Subcutaneous adipose tissue (tissue), 3 donors: Measurements from ENCODE around the genes SCNM1, TMOD4 and PI4KB.

DNA sequence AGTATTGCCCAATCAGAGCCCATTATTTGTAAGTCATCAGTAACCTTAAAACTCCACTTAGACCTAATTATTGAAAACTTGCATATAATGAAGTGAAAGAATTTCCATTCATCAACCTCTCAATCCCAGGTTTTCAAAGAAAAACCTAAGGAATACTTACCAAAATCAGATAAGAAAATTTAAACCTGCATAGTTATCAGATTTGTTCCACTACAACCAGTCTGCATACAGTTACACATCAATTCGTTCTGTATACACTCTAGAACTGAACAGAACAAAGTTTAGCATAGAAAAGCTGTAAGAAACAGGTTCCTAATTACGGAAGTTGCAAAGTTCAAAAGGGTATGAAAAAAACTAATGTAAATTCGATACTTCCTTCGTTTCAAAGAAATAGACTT, 3.1 kb downstream of the MCL1 start:
- PRO-cap, result no peak
- RAMPAGE, long total RNA, 3 experiments, result no peak in any of the 3 experiments

DNA sequence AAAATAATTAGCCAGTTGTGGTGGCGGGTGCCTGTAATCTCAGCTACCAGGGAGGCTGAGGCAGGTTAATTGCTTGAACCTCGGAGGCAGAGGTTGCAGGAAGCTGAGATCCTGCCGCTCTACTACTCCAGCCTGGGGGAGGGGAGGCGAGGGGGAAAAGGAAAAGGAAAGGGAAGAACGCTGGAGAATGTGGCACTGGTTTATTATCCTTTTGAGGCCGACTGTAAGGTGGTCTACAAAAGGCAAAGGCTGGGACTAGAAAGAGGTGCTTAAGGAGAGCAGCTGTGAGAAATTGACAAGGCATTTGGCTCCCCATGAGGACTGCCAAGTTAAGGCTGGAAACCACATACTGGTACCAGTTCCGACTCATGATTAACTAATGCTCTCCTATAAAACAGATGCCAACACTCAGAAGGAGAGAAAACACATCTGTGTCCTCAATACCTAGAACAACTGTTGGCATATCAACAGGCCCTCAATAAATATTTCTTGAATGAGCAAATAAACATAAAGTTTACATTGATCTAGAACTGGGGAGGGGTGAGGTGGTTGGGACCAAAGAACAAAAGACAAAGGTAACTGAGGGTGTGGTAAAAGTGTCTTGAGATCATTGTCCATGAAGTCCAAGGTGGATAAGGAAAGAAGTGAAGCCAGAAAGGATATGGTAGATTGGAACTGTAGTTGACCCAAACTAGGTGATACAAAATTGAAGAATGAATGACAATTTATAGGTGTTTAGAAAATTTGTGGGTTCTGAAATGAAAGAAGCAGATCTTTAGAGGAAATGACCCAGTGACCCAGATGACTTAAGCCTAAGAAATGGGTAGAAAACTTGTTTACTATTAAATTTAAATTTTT, 16.7 kb upstream of the MCL1 start:
- PRO-cap, result no peak
- RAMPAGE, long total RNA, 3 experiments, result no peak in any of the 3 experiments

DNA sequence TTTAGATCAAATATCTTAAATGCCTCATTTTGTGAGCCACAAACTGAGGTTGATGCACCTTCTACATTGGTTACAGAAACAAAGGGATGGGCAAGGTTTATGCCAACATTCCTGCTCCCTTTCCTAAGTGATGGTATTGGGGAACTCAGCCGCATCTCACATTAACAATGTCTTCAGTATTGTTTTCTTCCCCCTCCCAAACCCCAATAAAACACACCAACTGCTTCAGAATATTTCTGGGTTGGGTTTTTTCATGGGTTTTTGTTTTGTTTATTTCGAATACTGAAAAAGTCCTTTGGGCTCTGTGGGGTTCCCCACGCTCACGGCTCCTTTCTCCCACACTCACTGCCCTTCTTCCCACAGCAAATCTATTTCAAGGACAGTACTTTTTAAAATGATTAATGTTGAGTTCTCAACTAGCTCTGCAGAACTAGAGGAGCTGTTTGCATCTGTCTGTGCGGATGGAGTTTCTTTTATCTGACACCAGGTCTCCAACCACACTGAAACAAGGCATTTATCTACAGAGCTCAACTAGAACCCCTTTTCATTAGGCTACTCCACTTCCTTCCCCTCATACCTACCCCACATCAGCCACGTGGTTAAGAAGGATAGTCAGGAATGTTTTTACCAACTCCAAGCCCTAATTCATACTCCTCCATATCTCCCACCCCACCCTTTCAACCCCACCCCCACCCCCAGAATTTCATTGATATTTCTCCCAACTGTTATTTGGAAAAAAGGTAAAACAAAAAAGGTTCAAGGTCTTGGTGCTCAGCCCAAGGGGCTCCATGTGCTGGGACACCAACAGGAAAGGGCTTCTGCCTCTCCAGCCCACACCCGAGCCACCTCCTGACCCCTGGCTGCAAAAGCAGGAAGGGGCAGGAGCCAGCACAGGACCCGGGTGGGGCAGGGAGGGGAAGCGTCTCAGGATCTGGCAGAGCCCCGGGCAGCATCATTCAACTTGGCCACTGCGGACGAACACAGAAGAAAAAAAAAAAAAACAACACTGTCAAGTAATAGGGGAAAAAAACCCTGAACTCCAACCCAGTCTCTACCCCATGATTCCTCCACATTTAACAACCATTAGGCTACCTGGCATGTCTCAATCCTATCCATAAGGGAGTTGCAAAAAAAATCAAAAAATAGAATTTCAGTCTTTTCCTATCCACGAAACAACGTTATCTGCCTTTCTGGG, 7.1 kb downstream of the ENSA start:
- PRO-cap, result bidirectional peak, plus-strand start at position 937 of the sequence, minus-strand start at position 820 of the sequence
- RAMPAGE, long total RNA, 3 experiments, result no peak in any of the 3 experiments

DNA sequence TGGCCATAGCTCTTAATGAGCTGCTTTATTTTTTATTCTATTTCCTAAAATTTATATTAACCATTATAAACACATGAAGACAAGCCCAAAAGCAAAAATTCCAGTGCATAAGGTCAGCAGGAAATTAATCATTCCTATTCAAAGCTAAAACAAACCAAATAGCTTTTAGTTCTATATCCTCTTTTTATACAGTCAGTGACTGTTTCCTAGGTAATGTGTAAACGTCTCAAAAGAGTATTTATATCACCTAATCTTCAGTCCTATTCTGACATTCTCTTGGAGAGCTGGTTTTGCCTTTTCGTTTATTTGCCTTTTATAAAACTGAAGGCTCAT, 4.2 kb downstream of the GOLPH3L start:
- PRO-cap, result no peak
- RAMPAGE, long total RNA, 3 experiments, result no peak in any of the 3 experiments

GRCh38 chr1:150973665-150974133, 936 bp downstream of the CERS2 start:
- PRO-cap, result unidirectional peak, plus-strand start at chr1:150973698
- RAMPAGE, long total RNA, 3 experiments, result no peak in any of the 3 experiments

DNA sequence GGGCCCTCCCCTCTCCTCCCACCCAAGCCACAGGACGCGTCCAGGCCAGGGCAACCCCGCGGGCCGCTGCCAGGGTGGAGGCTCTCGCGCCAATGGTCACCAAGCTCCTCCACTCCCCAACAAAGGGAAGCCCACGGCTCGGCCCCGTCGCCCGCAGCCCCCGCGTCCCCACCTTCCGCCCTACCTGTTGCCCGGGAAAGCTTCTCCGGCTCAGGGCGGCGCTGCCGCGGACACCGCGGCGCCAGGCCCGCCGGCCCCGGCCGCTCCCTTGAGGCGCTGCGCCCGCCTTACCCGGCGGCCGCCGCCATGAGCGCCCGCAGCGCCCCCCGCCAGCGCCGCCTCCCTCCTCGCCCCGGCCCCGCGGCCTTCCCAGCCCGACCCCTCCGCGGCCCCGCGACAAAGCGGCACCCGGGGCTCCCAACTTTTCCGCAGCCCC, 483 bp downstream of the CERS2 start:
- PRO-cap, result unidirectional peak, minus-strand start at position 318 of the sequence
- RAMPAGE, long total RNA, 3 experiments, result no peak in any of the 3 experiments

- PRO-cap, result no peak
- RAMPAGE, long total RNA, 3 experiments, result no peak in any of the 3 experiments
These were observed 4.8 kb downstream of the PRUNE1 start for GRCh38 chr1:151012915-151013516.

GRCh38 chr1:151052334-151053273, 5.1 kb downstream of the C1orf56 start:
- PRO-cap, result no peak
- RAMPAGE, long total RNA, 3 experiments, result no peak in any of the 3 experiments

- PRO-cap, result bidirectional peak, plus-strand start at chr1:151166034, minus-strand start at chr1:151165894
- RAMPAGE, long total RNA, 3 experiments, result start-site peak on the plus strand in 3 of 3 experiments, at chr1:151166030-151166164 at its widest, 245 to 376 reads per replicate; start-site peak on the minus strand in 3 of 3 experiments, at chr1:151165853-151165902 at its widest, 28 to 76 reads per replicate
These were observed at the start of gene SCNM1 for GRCh38 chr1:151165769-151166361. Gene SCNM1, plus strand, starts transcription at chr1:151166144.

DNA sequence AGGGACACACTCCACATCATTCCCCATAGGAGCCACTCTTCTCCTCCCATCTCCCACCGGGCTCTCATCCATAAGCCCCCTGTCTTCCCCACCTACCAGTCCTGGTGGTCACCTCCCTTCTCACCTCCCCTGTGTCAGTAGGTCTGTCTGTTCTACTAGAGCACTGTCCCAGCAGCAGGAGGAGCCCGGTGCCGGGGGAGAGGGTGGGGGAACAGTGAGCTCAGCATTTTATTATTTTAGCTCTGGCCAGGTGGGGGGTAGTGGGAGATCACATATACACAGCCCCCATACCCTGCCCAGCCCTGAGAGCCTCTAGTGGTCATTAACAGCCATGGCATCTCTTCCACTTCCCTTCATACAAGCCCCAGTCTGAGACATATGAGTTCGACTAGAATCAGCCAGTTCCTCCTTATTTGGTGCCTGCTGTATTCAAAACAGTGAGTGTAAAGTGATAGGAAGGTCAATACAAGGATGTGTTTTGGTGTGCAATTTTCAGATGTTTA, at the start of gene TMOD4:
TMOD4 (minus strand) TSS at position 154 of the 503 bp plus-strand sequence.
- PRO-cap, result no peak
- RAMPAGE, long total RNA, 3 experiments, result no peak in any of the 3 experiments

- PRO-cap, result unidirectional peak, plus-strand start at chr1:151327112; unidirectional peak, minus-strand start at chr1:151327416
- RAMPAGE, long total RNA, 3 experiments, result start-site peak on the minus strand in 2 of 3 experiments, at chr1:151327370-151327439 at its widest, 217 to 343 reads per replicate
These were observed at the start of gene PI4KB for GRCh38 chr1:151326498-151327503. Gene PI4KB, minus strand, starts transcription at chr1:151327416.

- PRO-cap, result no peak
- RAMPAGE, long total RNA, 3 experiments, result no peak in any of the 3 experiments
These were observed 2.8 kb downstream of the RFX5 start for GRCh38 chr1:151344231-151344637.

GRCh38 chr1:151457763-151458182, 1.5 kb downstream of the POGZ start:
- PRO-cap, result no peak
- RAMPAGE, long total RNA, 3 experiments, result no peak in any of the 3 experiments

DNA sequence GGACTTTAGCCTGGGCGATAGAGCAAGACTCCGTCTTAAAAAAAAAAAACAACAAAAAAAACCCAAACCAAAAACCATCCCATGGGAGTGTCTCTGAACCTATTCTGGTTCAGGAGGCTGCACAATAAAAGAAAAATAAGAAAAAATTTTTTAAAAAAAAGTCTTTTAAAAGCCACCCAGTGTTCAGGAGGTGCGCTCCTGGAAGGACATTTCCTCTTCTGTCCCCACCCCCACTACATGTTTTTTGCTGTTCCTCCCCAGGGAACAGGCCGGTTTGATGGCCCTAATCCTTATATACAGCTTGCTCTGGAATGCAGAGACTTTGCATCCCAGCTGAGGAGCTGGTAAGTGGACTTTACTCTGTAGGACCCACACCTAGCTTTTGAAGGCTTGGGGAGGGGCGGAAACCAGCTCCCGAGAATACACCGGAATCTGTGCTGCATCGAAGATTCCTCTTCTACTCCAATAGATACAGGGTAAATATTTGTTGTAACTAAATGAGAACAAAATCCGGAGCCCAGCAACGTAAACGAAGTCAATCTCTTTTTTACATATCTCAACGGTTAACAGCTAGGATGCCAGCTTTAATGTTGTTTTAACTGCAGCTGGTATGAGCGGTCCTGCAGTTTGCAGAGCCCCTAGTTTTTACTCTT, 1.2 kb upstream of the CGN start:
- PRO-cap, result no peak
- RAMPAGE, long total RNA, 3 experiments, result no peak in any of the 3 experiments

DNA sequence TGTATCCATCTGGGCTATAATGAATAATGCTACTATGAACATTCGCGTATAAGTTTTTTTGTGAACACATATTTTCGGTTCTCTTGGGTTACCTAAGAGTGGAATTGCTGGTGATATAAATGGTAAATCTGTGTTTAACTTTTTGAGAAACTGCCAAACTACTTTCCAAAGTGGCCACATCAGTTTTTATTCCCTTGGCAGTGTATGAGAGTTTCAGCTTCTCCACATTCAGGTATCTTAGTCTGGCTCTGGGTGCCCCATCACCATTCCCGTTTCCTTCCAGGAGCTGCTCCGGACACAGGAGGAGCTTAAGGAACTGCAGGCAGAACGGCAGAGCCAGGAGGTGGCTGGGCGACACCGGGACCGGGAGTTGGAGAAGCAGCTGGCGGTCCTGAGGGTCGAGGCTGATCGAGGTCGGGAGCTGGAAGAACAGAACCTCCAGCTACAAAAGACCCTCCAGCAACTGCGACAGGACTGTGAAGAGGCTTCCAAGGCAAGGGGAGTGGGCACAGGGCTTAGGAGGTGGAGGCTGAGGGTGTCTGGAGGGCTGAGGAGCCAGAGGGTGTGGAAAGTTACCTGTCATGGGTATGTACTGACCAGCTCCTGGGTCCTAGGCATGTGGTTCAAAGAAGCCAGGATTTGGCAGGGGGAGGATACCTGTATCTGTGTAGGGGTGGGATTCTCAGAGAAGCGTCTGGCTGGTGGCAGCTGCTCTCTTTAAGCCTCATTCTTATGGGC, 10.9 kb upstream of the TUFT1 start:
- PRO-cap, result no peak
- RAMPAGE, long total RNA, 3 experiments, result no peak in any of the 3 experiments

- PRO-cap, result no peak
- RAMPAGE, long total RNA, 3 experiments, result no peak in any of the 3 experiments
These were observed 7.2 kb downstream of the TUFT1 start for GRCh38 chr1:151547031-151548000.

GRCh38 chr1:151620248-151620780, 8.5 kb downstream of the SNX27 start:
- PRO-cap, result unidirectional peak, minus-strand start at chr1:151620432; unidirectional peak, minus-strand start at chr1:151620481
- RAMPAGE, long total RNA, 3 experiments, result no peak in any of the 3 experiments

GRCh38 chr1:151654120-151654467, 42.2 kb downstream of the SNX27 start:
- PRO-cap, result unidirectional peak, minus-strand start at chr1:151654330
- RAMPAGE, long total RNA, 3 experiments, result no peak in any of the 3 experiments

DNA sequence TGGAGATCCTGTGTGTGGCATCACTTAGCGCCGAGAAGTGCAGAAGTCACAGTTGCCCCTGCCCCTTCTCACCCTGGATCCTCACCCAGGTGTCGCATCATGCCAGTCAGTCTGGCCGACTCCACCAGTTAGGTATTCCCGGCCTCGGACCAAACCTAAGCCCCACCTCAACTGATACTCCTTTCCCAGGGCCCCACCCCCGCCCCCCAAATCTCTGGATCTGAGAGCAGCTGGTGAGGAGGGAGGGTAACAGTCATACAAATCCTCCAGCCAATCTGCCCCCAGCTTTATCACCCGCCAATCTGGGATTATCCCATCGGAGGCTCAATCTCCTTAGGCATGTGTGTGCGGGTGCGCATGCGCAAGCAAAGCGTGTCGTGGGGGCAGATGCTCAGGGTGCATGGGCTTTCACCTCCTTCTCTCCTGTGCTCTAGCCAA, 5.3 kb downstream of the CELF3 start:
- PRO-cap, result no peak
- RAMPAGE, long total RNA, 3 experiments, result no peak in any of the 3 experiments

- PRO-cap, result no peak
- RAMPAGE, long total RNA, 3 experiments, result no peak in any of the 3 experiments
These were observed 327 bp upstream of the CELF3 start for GRCh38 chr1:151716888-151717371.